ENCODE results near the gene NBPF3.

- RRBS, 2 experiments, result no CpG with 5 or more reads among the region's 7 CpGs
These were observed 35.0 kb upstream of the ECE1 start for GRCh38 chr1:21325235-21325617.

GRCh38 chr1:21332607-21333346 is 42.5 kb upstream of the ECE1 start:
- RRBS, 2 experiments, result no CpG with 5 or more reads among the region's 10 CpGs

DNA sequence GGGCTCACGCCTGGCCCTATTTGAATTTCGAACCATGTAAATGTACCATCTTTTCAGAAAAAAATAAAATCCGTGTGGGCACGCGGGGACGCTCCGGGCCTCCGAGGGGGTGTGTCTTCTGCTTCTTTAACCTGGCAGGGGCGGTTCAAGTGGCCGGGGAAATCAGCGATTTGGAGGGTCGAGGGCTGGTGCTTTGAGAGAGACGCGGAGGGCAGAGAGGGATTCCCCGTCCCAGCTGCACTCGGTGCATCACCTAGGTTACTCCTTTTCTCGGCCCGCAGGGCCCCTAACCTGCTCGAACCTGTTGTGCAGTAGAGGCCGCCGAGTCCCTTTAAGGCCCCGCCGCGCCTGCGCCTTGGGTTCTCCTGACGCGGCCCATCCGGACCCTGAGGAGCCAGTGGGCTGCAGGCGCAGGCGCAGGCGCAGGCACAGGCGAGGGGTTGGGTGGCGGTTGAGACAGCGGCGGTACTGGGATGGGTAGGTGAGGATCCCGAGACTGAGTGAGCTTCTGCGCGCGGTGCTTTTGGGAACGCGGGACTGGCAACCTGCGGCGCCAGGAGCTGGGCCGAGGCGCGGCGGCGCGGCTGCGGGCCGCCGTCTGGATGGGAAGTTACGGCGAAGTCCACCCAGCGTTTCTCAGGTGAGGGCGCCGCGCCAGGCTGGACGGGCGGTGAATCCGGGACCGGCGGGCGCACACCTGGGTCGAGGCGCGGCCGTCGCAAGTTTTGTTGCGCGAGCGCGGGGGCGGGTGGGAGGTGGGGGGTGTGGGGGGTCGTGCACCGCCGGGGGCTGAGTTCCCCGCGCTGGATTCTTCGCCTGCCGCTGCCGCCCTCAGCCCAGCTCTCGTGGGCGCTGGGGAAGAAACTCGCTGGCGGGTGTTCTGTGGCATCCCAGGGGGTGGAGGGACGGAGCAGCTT is at the start of gene NBPF3:
TSS of gene NBPF3 (plus strand) at position 429 of the 917 bp plus-strand sequence.
- RRBS, 2 experiments, result no CpG with 5 or more reads among the region's 87 CpGs

- RRBS, 2 experiments, result no CpG with 5 or more reads among the region's 8 CpGs
These were observed 32.2 kb downstream of the ALPL start for GRCh38 chr1:21541287-21541869.

DNA sequence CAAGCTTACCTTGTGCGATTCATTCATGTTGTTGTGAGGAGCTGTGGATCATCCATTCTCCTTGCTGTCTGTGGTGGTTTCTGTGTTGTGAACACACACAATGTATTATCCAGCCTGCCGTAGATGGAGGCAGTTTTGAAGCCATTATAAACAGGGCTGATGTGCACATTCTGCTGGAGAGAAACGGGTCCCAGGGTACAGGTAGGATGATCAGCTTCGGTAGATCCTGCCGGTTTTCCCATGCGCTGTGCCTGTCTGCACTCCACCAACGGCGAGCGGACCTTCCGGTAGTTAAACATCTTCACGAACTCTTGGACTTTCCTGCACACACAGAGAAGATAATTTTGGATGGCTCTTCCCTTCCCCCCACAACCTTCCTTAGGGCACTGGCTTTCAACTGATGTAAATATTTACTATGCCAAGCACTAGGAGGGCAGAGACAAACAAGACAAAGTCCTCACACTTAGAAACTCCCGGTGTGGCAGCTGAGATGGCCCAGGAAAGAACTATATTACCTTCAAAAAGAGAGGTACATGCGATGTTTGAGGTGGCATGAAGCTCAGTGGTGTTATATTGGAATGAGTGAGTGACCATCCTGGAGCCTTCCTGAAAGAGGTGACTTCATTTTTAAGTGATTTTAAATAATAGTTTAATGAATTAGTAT is 41.7 kb downstream of the ALPL start:
- RRBS, 2 experiments, result 48 to 57% methylated on average over 6 of the region's 13 CpGs

DNA sequence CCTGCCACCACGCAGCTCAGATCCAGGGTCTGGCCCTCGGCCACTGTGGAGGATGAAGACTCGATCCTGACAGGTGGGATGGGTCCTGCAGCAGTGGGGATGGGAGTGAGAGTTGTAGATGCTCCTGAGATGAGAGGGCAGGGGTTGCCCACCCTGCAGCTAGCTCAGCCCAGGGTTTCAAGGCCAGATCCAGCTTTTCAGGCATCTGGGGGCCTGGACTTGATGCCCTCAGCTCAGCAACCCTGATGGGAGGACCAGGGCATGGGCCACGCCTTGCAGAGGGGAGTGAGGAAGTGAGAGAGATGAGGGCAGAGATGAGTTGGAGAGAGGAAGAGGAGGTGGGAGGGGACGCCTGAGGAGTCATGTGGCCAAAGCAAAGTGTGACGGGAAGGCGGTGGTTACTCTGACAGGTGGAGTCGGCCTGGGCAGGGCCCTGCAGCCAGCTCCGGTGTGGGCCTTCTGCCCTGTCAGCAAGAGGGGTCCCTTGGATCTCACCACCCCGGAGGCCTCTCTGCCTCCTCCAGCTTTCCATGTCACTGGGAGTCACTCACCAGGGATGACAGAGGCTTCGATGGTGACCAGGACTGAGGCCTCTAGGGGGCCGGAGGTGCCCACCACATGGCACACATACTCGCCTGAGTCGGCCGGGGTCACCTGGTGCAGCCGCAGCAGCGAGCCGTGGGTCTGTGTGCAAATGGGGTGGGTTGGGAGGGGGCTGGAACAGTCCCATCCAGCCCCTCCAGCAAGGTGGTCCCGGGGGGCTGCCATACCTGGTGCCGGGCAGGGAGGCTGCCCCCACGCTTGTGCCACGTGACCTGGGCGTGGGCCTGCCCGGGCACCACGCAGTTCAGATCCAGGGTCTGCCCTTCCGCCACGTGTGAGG is 40.3 kb downstream of the LDLRAD2 start:
- RRBS, 2 experiments, result 85 to 91% methylated on average over 3 to 5 of the region's 27 CpGs

GRCh38 chr1:21870556-21870755 is 58.4 kb downstream of the LDLRAD2 start:
- RRBS, 2 experiments, result no CpG with 5 or more reads among the region's 3 CpGs

- RRBS, 2 experiments, result 78 to 84% methylated on average over 5 of the region's 44 CpGs
These were observed 52.1 kb downstream of the HSPG2 start for GRCh38 chr1:21884629-21885788.

DNA sequence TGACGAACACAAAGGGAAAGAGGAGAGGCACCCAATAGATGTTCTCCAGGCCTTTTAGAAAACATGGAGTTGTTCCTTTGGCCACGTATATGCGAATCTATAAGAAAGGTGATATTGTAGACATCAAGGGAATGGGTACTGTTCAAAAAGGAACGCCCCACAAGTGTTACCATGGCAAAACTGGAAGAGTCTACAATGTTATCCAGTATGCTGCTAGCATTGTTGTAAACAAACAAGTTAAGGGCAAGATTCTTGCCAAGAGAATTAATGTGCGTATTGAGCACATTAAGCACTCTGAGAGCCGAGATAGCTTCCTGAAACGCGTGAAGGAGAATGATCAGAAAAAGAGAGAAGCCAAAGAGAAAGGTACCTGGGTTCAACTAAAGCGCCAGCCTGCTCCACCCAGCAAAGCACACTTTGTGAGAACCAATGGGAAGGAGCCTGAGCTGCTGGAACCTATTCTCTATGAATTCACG is 29.0 kb downstream of the HSPG2 start:
- RRBS, 2 experiments, result no CpG with 5 or more reads among the region's 10 CpGs

DNA sequence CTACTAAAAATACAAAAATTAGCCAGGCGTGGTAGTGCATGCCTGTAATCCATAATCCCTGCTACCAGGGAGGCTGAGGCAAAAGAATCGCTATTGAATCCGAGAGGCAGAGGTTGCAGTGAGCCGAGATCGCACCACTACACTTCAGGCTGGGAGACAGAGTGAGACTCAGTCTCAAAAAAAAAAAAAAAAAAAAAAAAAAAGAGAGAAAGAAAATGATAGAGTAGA is 10.6 kb downstream of the HSPG2 start:
- RRBS, 2 experiments, result no CpG with 5 or more reads among the region's 5 CpGs

- RRBS, 2 experiments, result no CpG with 5 or more reads among the region's 10 CpGs
These were observed 5.0 kb downstream of the HSPG2 start for GRCh38 chr1:21932036-21932684.

GRCh38 chr1:22092081-22092990 is 39.8 kb downstream of the CDC42 start:
- RRBS, 2 experiments, result no CpG with 5 or more reads among the region's 3 CpGs

DNA sequence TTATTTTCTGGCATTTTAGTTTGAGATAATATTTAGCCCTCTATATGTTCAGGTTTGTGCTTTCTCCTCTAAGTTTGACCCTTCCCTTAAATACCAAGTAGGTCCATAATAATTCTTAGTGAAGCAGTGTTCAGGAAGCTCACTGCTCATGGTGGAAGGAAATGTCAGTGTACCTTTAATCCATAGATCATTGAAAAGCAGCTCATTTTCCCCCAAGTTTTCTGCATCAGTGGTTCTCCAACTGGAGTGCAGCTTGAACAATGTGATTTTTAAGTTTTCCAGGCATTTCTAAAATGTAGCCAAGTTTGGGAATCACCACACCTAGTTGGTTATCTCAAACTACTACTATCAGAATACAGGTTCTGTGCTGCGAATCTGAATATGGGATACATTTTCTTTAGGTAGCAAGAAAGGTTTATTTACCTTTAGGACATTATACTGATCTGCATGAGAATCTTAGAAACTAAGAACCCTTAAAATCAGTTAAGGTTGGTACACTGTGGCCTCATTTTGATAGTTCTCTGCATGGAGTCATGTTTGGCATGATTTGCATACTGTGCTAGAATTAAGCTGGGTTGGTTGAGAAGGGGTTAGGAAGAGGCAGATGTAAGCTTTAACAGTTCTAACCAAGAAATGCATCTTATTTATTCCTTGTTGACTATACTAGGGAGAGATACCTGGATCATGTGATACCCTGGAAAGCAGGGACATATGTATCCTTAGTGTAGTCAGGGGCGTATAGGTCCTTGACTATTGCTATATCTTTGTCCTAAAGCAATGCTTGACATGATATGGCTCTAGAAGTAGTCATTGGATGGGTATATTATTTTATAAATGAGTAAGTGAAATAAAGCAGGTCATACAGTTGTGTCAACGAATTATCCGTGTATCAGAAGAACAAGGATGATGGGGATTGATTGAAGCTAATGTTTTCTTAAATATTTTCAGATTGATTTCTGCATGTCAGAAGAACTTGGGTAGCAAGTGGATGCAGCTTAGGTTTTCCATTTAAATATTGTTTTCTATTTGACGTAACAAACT is 40.9 kb downstream of the CDC42 start:
- RRBS, 2 experiments, result no CpG with 5 or more reads among the region's 5 CpGs

GRCh38 chr1:22105561-22105981 is 37.3 kb downstream of the WNT4 start:
- RRBS, 2 experiments, result no CpG with 5 or more reads among the region's 2 CpGs

DNA sequence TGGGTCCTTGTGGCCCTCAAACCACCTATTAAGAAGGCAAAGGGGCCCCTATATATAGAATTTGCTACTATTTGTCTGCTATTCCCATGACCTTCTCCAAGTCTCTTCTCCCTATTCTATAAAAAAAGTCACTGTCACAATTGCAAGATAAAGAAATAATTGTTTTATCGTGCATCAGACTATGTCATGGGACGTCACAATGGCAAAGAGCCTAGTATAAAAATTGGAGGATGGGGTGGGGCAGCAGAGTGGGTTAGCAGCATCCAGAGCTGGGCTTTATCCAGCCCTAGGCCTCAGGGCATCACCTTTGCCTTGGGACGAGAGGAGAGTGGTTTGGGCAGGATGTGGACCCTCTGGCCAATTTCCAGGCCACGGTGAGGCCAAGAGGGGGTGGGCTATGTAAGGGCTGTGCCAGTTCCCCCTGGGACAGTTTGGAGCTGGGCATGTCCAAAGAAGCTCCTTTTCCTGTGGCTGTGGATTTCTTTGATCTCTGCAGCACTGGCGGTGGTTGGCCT is 25.7 kb downstream of the WNT4 start:
- RRBS, 2 experiments, result no CpG with 5 or more reads among the region's 5 CpGs

GRCh38 chr1:22141437-22141769 is 1.5 kb downstream of the WNT4 start:
- RRBS, 2 experiments, result no CpG with 5 or more reads among the region's 7 CpGs

GRCh38 chr1:22414244-22414773 is 37.3 kb upstream of the ZBTB40 start:
- RRBS, 2 experiments, result no CpG with 5 or more reads among the region's 11 CpGs

DNA sequence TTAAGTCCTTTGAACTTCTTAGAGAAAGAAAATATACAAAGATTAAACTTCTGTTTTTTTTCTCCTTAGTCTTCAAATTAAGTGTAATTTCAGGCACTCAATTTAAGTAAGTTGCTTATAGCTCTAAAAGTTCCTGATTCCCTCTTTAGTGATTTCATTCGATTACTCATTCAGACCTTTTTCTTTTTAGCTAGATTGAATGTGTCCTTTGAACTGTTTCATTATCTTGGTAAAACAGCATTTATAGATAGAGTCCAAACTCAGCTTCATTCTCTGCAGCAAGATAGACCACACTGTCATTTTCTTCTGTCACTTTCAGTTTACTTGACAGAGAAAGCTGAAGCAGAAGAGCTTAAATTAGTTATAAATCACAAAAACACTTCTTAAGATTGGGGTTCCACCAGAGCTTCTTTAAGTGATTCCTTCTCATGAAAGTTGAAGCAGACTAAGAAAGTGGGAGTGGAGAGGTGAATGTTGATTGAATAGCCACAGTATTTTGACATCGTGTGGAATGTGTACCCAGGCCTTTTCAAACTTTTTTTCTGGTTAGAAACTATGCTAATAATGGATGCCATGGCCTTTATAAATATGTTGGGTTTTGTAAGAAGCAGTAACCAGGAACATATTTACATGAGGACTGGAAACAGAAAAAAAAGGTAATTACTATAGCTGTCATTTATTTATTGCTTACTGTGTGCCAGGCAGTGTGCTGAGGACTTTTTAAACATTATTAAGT is 52.2 kb downstream of the ZBTB40 start:
- RRBS, 2 experiments, result no CpG with 5 or more reads among the region's 2 CpGs

- RRBS, 2 experiments, result no CpG with 5 or more reads among the region's 11 CpGs
These were observed 33.2 kb upstream of the EPHA8 start for GRCh38 chr1:22529951-22530645.

GRCh38 chr1:22567368-22567813 is 4.1 kb downstream of the EPHA8 start:
- RRBS, 2 experiments, result no CpG with 5 or more reads among the region's 12 CpGs